Right ventricle myocardium (tissue), 1 donor: Measurements from ENCODE around the genes KRT222, KRT23, KRTAP1-1, KRTAP4-11, KRTAP9-1, KRTAP9-6, FKBP10 and KLHL10.

- PRO-cap, 2 experiments, result no peak in any of the 2 experiments
Observed at GRCh38 chr17:40664825-40665350, at the start of gene KRT222. Gene KRT222, minus strand, starts transcription at chr17:40665177.

GRCh38 chr17:40719477-40720162, 16.1 kb upstream of the KRT24 start:
- PRO-cap, 2 experiments, result no peak in any of the 2 experiments

DNA sequence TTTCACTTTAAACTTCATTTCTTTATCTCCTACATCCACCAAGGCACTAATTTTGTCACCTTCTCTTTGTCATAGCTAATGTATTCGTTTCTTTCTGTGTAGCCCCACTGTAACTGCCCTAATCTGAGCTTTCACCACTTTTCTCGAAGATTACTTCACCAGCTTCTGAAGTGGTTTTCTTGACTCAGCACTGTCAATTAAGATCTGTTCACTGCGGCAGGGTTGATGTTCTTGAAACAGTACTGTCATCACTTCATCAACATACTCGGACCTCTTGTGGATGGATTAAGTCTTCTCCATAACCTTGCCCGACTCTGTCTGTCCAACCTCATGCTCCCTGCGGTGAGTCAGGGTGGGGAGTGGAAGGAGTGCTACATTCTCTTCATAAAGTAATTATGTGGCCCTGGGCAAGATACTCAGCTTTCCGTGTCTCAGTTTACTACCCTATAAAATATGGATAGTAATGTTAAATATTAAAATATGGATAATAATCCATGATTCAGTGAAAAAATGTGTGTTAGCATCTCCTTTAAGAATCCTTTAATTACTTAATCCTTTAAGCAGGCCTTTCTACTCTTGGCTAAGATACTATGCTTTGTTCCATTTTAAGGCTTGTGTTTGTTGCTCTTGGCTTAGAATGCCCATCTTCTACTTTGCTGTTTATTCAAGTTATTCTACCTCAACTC, 5.7 kb upstream of the KRT10 start:
- PRO-cap, 2 experiments, result no peak in any of the 2 experiments

- PRO-cap, 2 experiments, result no peak in any of the 2 experiments
Observed at GRCh38 chr17:40922151-40922872, 15.1 kb downstream of the KRT23 start.

DNA sequence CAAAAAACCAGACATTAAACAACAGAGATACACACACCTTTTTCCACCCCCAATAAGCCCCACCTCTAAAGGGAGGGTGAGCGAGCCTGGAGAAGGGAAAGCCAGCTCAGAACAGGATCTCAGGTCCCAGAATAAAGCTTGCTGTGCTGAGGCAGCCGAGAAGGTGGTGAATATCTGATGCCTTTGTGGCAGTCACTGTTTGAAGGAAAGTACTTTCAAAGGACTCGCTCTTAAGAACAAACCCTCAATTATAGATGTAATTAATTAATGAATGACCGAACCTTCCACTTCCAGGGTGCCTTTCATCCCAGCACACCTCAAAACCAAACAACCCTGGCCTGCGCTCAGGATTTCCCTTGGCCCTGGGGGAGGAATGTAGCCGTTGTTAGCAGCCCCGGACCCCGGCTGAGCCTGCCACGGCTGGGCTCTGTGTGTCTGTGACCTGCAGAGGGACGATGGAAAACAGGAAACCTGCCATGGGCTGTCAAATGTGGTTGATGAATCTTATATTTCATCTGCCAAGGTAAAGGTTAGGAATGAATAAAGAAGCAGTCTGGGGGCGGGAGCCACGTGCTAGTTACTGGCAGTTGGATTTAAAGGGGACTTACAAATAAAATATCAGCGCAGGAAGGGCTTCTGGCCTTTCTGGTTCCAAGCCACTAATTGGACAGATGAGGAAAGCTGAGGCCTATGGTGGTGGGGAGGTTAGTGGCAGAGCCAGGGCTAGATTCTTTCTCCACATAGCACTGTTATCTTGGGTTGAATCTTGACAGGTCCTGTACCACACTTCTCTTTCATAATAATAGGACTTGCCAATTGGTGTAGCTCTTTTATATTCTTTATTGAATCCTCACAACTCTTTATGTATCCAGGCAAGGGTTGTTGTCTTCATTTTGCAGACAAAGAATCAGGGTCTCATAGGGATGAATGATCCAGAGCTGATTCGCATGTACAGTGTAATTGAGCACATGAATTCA, at the start of gene KRT23:
TSS of gene KRT23 (minus strand) at position 582 of the 977 bp plus-strand sequence.
- PRO-cap, 2 experiments, result no peak in any of the 2 experiments

- PRO-cap, 2 experiments, result no peak in any of the 2 experiments
Observed at GRCh38 chr17:40964364-40964772, 2.4 kb downstream of the KRT39 start.

GRCh38 chr17:41041263-41041755, at the start of gene KRTAP1-1:
Gene KRTAP1-1, minus strand, starts transcription at chr17:41041450.
- PRO-cap, 2 experiments, result no peak in any of the 2 experiments

DNA sequence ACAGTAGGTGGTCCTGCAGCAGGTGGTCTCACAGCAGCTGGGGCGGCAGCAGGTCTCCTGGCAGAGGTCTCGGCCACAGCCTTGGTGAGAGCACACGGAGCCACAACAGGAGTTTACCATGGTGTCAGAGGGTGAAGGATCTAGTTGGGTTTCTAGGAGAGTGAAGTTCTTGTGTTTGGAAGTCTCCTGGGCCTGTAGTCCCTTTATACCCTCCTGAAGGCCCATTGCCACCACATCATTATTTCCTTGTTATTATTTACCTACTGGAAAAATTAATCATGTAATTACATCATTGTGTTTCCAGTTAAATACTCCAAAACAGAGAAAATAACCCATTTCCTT, at the start of gene KRTAP4-11:
TSS of gene KRTAP4-11 (minus strand) at position 178 of the 342 bp plus-strand sequence.
- PRO-cap, 2 experiments, result no peak in any of the 2 experiments

DNA sequence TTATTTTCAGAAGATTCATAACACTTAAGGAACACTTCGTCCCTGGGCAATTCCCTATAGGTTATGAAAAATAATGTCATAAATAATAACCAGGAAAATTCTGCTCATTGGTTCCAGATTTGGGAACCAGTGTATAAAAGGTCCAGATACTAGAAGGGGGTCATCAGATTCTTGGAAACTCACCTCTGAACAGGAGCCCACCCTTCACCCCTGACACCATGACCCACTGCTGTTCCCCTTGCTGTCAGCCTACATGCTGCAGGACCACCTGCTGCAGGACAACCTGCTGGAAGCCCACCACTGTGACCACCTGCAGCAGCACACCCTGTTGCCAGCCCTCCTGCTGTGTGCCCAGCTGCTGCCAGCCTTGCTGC, at the start of gene KRTAP9-1:
TSS of gene KRTAP9-1 (plus strand) at position 219 of the 374 bp plus-strand sequence.
- PRO-cap, 2 experiments, result no peak in any of the 2 experiments

DNA sequence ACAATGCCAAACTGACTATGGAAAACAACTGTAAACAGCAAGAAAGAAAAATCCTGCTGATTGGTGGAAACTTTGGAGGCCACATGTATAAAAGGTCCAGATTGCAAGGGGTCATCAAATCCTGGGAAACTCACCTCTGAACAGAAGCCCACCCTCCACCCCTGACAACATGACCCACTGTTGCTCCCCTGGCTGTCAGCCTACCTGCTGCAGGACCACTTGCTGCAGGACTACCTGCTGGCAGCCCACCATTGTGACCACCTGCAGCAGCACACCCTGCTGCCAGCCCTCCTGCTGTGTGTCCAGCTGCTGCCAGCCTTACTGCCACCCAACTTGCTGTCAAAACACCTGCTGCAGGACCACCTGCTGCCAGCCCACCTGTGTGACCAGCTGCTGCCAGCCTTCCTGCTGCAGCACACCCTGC, at the start of gene KRTAP9-6:
TSS of gene KRTAP9-6 (plus strand) at position 170 of the 424 bp plus-strand sequence.
- PRO-cap, 2 experiments, result no peak in any of the 2 experiments

DNA sequence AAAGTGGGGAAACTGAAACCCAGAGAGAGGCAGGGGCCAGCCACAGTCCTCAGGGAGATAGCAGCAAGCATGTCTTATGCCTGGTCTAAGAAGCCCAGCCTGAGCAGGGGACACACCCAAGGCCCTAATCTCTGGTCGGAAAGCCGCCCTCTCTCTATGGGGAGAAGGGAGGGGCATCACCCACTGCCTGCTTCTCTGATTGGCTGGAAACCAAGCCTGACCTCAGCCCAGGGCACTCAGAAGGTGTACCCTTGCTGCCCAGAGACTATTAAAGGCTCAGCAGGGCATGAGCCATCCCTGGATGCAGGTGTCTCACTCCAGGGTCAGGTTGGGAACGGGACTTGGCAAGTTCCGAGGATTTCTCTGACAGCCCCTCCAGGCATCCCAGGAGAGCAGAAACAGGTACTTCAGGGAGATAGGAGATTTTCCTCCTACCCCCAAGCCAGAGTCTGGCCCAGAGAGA, 5.8 kb upstream of the KRT13 start:
- PRO-cap, 2 experiments, result no peak in any of the 2 experiments

DNA sequence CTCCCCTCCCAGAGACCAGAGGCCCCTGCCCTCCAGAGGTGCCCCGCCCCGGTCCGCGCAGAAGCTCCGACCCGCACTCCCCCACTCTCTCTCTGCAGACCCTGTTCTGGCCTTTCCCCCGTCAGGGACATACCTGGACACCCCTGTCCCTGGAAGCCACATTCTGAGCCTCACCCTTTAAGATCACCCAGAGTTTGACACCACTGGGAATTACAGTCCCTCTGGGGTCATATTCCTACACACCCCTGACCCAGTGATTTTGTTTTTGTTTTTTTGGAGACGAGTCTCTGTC, 292 bp upstream of the KRT19 start:
- PRO-cap, 2 experiments, result no peak in any of the 2 experiments

DNA sequence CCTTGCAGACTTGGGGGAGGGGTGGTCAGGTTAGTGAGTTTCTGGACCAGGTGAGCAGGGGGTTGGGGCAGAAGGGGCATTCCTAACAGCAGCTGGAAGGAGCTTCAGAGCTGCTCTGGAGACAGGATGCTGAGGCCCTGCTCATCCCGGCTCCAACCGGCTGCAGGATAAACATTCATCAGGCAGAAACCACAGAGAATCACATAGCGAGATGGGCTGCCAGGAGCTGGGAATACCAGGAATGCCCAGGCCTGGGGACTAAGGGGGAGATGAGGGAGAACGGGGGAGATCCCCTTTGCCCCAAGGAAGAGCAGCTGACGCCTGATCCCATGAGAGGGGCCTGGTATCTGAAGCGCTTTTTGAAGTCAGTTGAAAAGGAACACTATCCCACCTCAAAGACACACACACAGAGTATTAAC, 10.6 kb upstream of the KRT19 start:
- PRO-cap, 2 experiments, result no peak in any of the 2 experiments

DNA sequence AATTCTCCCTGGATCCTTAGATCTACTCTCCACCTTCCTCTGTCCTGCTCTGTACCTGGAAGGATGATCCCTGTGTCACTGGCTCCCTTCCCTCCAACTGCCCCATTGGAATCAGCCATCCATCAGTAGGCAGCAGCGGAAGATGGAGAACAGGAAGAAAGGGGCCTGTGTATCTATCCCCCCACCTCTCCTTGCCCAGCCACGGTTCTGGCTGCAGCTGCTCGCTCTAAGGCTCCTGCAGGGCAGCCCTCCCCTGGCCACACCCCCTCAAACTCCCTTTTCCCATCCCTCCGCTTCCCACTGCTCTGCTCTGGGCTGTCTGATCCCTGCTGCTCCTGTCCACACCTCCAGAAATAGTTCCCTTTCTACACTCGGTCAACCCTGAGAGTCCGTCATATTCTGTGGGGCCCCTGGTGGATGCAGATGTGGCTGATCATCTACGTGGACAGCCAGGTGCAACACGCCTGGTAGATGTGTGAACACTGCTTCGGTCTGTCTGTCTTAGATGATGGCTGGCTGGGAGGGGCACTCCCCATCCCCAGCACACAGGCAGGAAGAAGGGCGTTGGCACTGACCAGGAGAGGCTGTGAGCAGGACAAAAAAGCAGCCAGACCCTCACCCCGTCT, 19.2 kb upstream of the KRT19 start:
- PRO-cap, 2 experiments, result no peak in any of the 2 experiments

DNA sequence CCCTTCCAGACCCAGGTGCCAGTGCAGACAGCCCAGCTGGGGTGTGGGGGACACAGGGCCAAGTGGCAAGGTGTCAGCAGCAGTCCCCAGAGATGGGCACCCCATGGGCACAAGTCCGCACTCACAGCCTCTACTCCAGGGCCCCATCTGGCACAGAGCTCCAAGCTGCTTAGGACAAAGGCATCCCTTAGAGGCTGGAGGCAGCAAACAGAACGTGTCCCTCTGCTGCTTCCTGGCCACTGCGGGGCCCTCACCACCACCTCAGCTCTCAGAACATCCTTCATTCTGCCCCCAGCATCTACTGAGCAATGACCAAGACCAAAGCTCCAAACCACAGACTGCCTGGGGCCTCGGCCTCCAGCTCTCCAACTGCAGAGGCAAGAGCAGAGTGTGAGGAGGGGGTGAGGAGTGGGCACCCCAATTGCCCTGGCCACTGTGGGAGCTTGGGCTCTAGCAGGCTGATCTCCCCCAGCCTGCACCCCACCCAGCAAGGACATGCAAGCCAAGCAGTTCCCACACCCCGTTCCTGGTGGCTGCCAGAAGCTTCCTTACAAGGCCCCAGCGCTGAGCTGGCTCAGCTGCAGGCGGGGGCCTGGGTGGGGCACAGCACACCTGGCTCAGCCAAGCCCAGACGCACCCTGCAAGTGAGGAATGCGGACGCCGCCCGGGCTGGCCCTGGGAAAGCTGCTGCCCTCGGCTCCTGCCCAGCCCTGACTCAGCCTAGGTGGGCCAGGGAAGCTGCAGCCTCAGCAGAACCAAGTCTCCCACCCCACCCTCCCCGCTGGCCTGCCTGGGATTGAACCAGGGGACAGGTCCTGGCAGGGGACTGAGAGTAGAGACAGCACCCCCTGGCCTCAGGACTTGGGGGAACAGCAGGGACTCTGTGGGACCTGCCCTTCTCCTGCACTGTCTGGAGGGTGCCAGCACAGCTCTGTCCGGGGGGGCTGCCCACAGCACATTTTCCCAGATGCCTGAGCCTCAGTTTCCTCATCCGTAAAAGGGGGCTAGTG, 29.6 kb upstream of the KRT17 start:
- PRO-cap, 2 experiments, result no peak in any of the 2 experiments

DNA sequence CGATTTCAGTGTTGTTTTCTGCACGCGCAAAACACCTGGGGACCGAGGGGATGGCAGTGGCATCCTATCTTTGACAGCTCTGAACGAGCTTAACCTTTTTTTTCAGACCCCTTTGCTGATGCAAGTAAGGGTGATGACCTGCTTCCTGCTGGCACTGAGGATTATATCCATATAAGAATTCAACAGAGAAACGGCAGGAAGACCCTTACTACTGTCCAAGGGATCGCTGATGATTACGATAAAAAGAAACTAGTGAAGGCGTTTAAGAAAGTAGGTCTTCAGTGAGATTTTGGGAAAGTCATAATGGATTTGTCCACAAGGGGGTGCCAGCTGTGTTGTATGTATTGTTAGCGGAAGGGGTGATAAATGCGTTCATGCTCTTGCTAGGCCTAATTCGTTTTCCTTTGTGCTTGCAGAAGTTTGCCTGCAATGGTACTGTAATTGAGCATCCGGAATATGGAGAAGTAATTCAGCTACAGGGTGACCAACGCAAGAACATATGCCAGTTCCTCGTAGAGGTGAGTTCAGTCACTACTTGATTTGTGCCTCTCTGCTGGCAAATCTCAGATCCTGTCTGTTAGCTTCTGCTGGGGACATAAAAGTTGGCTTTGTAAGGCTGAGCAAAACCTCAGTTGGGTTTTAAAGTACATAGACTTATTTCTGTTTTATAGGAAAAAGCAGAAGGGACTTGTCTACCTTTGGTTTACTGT, 1.1 kb downstream of the EIF1 start:
- PRO-cap, 2 experiments, result no peak in any of the 2 experiments

GRCh38 chr17:41693372-41693729, 4.7 kb downstream of the EIF1 start:
- PRO-cap, 2 experiments, result no peak in any of the 2 experiments

- PRO-cap, 2 experiments, result no peak in any of the 2 experiments
Observed at GRCh38 chr17:41781254-41782106, 5.0 kb downstream of the JUP start.

DNA sequence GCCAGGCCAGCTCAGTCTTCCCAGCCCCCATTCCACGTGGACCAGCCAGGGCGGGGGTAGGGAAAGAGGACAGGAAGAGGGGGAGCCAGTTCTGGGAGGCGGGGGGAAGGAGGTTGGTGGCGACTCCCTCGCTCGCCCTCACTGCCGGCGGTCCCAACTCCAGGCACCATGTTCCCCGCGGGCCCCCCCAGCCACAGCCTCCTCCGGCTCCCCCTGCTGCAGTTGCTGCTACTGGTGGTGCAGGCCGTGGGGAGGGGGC, at the start of gene FKBP10:
TSS of gene FKBP10 (plus strand) at position 138 of the 259 bp plus-strand sequence.
- PRO-cap, 2 experiments, result peak in 2 of 2 experiments; most common plus-strand start position 88 of the sequence (in 2); most common minus-strand start position 38 of the sequence (in 1)

DNA sequence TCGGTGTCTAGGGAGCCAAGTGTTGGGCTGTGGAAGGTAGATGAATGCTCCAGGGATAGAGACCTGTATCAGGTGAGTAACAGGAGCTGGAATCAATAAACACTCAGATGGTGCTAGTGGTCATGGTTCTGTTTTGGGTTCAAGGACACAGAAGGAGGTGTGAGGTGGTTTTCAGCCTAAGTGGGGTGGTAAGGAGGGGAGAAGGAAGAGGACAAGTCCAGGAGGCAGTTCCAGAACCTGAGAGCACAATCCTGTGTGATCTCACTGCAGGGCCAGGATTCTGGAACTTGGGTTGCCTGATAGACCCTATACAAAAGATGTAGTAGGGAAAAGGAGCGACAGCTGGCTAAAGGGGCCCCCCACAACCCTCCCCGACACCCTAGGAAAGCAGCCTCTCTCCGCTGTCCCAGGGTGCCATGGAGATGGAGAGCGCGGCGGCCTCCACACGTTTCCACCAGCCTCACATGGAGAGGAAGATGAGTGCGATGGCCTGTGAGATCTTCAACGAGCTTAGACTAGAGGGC, at the start of gene KLHL10:
TSS of gene KLHL10 (plus strand) at position 309 of the 524 bp plus-strand sequence.
- PRO-cap, 2 experiments, result no peak in any of the 2 experiments